Smooth muscle cell (in vitro differentiated cells): ENCODE data around the genes TSSC4 and CDKN1C.

- RAMPAGE, long total RNA: no peak
Observed at GRCh38 chr11:2382789-2383690, 5.9 kb downstream of the CD81 start.

GRCh38 chr11:2389101-2389592 is 11.4 kb upstream of the TSSC4 start:
- RAMPAGE, long total RNA: no peak

DNA sequence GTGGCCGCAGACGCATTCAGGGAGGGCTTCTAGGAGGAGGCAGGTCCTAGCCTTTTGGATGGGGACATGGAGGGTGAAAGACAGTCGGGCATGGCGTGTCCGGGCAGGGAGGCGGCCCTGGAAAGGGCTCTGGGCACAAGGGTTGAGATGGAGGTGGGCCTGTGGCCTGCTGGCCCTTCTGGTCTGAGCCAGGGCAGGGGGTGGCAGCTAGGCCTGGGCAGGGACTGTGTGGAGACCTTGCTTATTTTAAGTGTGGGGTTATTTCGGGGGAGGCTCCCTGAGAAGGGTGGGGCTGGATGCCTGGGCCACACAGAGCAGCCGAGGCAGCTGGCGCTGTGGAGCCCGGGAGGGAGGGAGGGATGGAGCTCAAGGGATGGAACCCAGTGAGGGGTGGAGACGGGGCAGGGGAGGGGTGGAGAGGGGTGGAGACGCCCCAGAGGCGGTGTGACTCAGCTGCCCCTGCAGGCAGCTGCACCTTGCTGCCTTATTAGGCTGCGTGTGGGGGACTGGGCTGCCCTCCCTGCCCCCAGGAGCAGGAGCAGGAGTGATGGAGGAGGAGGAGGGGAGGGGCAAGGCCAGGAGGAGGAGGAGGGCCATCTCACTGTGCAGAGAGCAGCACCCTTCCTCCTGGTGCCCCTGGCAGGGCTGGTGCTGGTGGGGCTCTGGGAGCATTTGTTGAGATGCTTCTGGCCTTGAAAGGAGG is 9.9 kb upstream of the TSSC4 start:
- RAMPAGE, long total RNA: no peak

DNA sequence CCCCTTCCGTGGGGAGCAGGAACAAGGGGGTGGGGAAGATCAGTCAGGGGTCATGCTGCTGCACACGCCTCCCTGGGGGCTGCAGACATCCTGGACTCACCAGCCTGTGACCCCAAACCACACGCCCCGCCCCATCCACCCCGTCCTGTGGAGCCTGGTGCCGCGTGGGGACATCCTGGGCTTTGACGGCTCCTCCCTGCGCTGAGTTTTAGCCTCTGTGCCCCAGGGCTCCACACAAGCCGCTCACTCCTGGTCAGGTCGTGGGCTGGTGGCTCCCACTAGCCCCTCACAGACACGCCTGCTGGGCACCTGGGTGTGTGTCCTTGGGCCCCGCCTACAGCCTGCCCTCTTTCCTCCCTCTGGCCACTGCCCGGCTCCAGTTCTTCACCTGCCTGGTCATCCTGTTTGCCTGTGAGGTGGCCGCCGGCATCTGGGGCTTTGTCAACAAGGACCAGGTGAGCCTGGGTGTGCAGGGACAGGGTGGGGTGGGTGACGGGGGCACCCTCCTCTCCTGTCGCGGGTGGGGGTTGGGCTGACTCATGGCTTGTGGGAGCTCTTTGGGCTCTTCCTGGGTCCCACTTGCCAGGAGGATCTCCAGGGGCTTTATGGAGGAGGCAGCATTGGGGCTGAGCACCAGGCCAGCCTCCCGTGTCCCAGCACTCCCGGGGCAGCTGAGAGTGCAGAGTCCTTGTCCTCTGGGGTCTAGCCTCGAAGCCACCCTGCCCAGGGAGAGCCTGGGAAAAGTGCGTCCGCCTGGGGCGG is 5.8 kb upstream of the TSSC4 start:
- RAMPAGE, long total RNA: no peak

DNA sequence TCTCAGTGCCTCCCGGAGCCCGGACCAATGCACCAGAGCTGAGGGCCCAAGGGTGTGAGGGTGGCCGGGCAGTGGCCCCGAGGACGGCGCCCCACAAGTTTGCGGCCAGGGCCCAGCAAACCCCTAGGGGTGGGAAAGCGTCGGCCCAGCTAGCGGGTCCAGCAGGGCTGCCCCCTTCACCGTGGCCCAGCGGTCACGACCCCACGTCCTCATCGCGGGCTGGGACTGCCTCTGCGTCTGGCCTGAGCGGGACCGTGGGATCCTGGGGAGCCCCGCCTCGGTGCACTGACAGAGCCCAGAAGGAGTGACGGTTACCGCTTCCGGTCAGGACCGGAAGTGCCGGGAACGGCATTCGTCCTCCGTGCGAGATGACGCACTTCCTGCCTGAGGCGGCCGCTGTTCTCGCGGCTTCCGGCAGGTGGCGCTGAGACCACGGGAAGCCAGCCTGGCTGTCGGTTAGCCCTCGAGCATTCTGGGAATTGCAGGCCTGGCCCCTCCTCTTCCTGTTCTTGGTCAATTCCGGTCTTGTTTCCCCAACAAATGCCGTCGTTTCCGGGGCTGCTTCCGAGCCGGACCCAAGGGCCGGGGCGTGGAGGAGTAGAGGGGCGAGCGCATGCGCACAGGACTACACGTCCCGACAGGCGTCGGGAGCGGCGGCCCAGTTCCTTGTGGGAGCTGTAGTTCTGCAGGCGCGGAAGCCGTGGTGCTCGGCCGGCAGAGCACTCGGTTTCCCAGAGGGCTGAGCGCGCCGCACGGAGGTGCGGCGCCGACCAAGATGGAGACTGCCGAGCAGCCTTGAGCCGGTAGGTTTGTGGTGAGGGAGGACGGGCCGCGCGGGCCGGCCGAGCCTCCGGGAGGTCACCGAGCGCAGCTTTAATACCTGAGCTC is at the start of gene TSSC4:
Gene TSSC4 (plus strand): TSS at position 755 of the 888 bp plus-strand sequence.
- RAMPAGE, long total RNA: start-site peak on the plus strand centred at position 761 of the sequence, 17 bp wide, 61 and 155 reads in 2 replicates

- RAMPAGE, long total RNA: no peak
Observed at GRCh38 chr11:2465223-2465614, 20.4 kb downstream of the KCNQ1 start.

GRCh38 chr11:2465652-2466105 is 20.9 kb downstream of the KCNQ1 start:
- RAMPAGE, long total RNA: no peak

DNA sequence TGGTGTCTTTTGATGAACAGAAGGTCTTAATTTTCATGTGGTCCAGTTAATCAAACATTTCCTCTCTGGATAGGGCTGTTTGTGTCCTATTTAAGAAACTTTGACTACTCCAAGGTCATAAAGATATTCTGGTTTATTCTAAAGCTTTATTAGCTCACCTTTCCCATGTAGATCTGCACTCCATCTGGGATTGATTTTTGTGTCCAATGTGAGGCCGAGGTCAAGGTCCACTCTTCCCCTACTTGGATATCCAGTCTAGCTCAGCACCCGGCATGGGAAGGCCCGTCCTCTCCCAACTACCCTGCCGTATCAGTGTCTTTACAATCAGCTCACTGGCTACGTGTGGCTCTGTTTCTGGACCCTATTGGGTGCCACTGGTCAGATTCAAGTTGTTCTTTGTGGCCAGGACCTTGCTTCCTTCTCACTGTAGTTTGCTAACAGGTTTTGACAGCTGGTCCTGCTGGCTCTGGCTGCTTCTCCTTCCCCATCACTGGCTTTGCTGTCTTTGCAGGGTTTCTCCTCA is 216.7 kb downstream of the CDKN1C start:
- RAMPAGE, long total RNA: no peak

DNA sequence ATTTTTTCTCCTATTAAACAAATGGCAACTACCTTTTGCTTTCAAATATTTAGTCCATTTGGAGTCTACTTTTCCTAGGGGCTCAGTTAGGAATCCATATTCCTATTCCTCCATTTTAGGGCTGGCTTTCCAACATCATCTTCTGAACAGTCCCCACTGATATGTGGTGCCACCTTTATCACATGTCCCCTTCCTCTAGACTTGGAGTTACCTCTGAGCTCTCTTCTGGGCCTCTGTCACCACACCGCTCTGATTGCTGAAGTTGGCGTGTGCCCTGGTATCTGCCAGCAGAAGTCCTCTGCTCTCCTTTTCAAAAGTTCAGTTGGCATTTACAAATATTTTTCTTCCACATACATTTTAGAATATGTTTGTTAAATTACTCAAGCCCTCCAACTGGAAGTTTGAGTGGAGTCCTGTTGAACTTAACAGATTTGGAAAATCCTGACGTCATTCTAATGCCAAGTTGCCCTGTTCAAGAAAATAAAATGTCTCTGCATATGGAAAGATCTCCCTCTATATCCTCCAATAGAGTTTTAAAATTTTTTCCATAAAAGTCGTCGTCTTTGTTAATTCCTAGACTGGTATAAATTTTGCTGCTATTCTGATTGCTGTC is 189.3 kb downstream of the CDKN1C start:
- RAMPAGE, long total RNA: no peak

DNA sequence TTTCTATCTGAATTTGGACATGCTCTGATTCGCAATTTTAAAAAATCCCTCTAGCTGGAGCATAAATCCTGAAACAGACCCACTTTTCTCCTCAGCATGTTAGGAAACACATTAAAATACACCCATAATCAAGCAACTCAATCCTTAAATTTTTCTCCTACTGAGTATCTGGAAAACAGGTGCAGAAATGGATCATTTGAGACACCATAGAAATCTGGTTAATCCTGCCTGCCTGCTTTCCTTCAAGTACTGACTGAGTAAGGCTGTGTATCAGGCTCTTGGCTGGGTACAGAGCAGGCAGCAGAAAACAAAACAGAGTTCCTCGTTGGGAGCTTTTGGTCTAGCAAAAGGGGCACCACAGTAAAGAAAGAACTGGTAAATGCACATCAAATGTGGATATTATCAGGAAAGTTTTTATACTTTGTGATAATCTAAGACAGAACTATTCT is 187.7 kb downstream of the CDKN1C start:
- RAMPAGE, long total RNA: no peak

DNA sequence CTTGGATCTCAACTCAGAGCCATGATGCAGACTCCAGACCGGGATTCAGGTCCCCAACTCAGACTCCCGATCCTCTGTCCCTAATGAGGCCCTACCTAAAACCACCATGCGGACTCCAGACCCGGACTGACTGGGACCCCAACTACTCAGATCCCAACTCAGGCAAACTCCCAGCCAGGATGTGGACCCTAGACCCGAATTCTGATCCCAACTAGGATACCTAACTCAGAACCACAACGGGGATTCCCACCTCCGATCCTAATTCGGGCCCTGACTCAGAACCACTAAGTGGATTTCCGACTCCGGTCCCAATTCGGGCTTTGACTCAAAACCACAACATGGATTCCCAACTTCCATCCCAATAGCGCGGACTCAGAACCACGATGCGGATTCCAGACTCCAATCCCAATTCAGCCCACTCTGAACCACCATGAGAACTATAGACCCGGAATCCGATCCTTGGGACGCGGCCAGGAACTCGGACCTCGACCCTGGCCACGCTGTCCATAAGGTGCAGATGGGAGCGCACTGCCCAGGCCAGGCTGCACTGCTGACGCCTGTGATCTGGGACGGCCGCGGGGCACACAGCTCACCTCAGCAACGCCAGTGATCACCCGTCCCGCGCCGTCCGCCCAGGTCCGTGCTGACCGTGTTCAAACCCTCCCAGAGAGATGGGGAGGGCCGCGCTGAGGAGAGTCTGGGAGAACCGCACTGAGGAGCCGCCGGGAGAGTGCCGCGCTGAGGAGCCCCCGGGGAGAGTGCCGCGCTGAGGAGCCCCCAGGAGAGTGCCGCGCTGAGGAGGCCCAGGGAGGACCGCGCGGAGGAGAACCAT is 186.6 kb downstream of the CDKN1C start:
- RAMPAGE, long total RNA: no peak

- RAMPAGE, long total RNA: no peak
Observed at GRCh38 chr11:2699567-2700561, 185.7 kb downstream of the CDKN1C start.

DNA sequence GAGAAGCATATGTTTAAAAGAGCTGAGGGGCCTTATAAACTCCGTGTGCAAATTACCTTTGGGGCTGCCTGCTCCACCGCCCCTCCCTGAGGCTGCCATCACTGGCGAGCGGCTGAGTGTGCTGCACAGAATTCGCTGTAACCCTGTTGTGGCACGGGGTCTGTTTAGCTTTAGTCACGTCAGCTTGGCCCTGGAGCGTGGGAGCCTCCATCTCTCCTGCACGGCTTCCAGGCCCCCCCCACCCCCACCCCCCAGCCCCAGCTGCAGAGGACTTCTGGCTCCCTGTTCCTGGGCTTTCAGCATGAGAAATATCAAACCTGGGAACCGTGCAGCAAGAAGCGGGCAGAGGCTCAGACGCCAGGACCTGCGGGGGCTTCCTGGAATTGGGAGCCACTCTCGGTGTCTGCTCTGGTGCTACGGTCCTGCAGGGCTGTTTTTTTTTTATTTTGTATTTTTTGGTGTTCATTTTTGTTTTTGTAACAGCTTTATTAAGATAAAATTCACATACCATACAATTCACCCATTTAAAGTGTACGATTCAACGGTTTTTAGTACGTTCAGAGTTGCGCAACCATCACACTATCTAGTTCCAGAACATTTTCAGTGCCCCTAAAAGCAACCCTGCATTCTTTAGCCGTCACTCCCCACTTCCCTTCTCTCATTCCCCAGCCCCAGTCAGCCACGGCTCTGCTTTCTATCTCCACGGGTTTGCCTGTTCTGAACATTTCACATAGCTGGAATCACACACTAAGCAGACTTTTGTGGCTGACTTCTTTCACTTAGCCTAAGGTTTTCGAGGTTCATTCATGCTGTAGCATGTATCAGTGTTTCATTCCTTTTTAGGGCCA is 176.4 kb downstream of the CDKN1C start:
- RAMPAGE, long total RNA: no peak

DNA sequence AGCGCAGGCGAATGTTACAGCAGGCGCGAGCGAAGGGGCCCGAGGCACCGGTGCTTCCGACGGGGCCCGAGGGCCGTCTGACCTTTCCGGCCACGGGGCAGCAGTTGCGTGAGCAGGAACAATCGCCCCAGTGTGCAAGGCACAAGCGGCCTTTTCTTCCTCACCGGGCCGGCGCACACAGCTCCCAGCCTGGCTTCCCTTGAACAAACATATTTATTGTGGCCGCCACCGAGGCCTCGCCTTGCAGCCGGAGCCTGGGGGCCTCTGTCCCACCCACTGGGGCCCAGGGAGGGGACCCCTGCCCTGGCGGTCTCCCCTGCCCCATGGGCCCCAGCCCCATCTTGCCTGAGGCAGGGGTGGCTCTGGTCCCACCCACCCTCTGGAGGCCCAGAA is 153.0 kb downstream of the CDKN1C start:
- RAMPAGE, long total RNA: no peak

GRCh38 chr11:2807192-2807705 is 78.3 kb downstream of the CDKN1C start:
- RAMPAGE, long total RNA: no peak

DNA sequence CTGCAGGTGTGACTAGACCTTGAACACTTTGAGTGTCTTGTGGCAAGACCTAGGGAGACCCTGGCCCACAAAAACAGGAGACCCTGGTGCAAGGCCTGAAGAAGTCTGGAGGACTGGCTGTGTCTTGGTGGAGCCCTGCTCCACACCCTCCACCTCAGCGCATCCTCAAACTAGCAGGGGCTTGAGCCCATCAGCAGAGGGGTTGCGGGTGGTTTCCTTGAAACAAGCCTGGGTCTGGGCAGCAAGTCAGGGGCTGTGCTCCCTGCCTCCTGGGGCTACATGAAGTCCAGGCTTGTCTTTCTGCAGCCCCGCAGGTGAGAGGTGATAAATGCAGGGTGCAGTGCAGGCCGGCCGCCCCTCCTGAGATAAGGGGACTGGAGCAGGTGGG is 2.9 kb downstream of the CDKN1C start:
- RAMPAGE, long total RNA: no peak

- RAMPAGE, long total RNA: start-site peak on the minus strand at chr11:2885766-2885771, 71 and 61 reads in 2 replicates
Observed at GRCh38 chr11:2885487-2886533, at the start of gene CDKN1C. Gene CDKN1C, minus strand, starts transcription at chr11:2885775.

DNA sequence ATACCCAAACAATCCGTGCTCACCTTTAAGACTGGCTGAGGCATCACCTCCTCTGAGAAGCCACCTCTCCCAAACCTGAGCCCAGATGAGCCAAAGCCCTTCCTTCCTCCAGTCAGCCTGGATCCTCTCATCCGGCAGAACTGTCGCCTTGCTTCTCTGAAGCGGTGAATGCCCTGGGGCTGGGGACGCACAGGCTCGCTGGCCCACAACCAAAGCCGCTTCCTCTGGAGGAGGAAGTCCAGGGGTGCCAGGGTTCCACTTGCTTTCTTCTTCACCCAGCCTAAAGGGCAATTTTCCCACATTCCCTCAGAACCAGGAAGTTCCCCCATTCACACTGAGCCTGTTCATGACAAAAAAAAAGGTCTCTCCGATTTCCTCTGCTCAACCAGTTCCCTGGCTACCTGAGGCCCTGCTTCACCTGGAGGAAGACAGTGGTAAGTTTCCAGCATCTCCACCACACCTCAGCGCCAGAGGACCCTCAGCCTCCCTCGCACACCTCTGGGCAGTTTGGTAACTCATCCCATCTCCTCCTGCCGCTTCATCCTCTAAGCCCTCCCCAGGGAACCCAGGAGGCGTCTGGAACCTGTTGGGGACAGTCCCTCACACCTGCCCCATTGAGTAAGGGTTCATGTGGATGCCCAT is 2.6 kb upstream of the SLC22A18 start:
- RAMPAGE, long total RNA: no peak

- RAMPAGE, long total RNA: no peak
Observed at GRCh38 chr11:2903006-2903959, 1.2 kb downstream of the SLC22A18 start.

DNA sequence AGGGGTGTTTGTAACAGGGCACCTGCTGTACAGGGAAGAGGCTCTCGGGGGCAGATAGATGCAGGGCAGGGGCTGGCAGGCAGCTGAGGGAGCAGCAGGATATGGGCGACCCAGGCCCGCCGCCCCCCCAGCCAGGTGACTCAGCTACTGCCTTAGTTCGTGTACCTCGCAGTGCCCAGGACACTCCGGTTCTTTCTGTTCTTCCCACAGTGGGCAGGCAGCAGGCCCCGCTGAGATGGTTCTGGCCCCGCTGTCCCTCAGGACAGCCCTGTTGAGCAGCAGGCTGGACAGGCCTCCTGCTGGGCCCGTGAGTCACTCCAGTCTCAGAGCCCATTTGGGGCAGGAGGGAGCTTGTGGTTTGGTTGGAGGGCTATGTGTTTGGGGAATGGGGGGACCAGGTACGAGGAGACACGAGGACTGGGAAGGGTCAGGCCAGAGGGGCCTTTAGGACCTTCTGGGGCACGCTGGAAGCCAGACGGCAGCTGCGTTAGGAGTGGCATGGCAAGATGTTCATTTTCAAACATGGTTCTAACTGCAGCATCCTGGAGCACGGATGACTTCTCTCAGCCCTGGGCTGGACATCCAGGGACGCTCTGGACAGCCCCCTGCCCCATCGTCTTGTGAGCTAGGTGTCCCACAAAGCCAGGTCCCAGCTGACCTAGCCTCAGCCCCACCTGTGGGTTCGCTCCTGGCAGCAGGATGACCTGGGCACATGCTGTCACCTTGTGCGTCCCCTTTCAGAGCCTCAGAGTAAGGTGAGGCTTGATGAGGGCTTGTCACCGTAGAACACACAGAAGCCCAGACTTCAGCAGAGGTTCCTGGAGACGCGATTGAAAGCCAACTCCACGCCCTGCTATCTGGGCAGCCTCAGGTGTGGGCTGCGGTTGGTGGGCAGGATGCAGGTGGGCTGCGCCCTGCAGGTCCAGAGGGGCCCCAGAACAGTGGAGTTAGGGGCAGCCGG is 11.3 kb downstream of the SLC22A18 start:
- RAMPAGE, long total RNA: no peak